Bile duct (tissue), 1 donor: ENCODE results near the gene GPN2.

DNA sequence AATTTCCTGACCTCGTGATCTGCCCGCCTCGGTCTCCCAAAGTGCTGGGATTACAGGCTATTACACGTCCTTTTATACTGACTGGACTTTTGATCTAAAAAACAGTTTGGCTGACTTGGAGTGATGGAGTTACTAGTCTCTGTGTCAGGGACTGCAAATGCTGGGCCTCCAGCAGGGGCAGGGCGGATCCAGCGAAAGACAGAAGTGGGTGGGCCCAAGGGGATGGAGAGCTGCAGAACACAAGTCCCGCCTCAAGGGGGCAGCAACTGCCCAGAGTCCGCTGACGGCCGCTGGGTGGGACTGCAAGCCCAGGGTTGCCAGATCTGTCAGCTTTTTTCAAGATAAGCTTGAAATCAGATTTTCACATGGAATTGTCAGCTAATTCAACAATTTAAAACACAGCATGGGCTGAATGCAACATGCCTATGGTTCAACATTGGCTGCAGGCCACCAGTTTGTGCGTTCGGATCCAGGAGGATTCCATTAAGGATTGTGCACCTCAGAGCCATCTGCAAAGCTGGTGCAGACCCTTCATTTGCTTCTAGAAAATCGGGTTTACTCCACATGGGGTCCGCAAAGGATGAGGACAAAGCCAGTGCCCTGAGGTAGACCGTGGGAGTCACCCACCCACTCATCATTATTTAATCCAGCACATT is 10.8 kb downstream of the STMN1 start:
- PRO-cap: no peak

DNA sequence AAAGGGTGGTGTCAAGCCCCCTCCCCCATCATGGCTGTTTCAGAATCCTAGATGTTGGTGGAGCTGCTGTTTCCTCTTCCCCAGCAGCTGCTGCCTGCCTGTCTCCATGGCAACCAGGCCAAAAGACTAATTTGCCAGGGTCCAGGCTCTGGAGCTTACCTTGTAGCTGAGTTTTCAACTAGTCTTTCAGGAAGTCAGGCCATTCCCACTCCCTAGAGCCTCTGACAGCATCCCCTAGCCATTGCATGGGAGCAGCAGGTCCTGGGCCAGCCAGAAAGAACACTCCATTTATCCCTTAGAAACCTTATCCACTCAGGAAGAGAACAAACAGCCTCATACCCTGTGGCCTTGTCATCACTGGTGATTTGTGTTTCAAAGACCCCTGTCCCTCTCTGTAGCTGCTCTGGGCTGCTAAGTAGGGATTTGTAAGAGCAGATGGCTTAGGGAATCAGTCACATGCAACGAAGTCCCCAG is 21.4 kb upstream of the STMN1 start:
- PRO-cap: no peak

DNA sequence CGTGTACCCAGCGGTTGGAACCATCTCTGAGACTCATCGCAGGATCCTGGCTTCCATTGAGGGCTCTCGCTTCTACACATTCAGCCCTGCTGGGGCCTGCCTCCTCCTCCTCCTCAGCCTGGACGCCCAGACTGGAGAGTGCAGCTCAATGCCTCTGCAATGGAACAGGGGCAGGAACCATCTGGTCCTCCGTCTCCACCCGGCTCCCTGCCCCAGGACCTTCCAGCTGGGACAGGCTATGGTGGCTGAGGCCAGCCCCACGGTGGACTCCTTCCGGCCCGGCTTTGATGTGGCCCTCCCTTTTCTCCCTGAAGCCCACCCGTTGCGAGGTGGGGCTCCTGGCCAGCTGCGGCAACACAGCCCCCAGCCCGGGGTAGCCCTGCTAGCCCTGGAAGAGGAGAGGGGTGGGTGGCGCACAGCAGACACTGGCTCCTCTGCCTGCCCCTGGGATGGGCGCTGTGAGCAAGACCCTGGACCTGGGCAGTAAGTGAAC is 1.4 kb downstream of the EXTL1 start:
- PRO-cap: no peak

- PRO-cap: no peak
These were observed 6.9 kb downstream of the EXTL1 start for GRCh38 chr1:26028353-26028906.

DNA sequence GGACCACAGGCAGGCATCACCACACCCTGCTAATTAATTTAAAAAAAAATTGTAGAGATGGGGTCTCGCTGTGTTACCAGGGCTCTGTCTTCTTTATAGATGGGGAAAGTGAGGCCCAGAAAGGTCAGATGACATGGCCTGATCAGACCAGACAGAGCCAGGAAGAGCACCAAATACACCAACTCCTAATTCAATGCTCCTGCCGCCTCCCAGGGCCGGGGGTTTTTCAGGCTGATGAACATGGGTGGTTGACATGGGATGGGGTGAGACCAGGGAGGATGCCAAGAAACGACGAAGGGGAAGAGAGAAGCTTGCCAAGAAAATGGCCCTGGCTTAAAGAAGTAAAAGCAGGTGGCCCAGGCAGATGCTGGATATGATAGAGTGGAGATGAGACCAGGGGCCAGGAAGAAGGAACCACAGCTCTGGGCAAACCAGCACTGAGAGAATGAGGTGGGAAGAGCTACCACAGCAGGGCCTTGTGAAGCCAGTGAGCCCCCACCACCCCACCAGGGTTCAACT is 8.2 kb downstream of the SH3BGRL3 start:
- PRO-cap: no peak

GRCh38 chr1:26288985-26290214 is 9.5 kb downstream of the SH3BGRL3 start:
- PRO-cap: no peak

- PRO-cap: no peak
These were observed 10.9 kb downstream of the SH3BGRL3 start for GRCh38 chr1:26290593-26291312.

DNA sequence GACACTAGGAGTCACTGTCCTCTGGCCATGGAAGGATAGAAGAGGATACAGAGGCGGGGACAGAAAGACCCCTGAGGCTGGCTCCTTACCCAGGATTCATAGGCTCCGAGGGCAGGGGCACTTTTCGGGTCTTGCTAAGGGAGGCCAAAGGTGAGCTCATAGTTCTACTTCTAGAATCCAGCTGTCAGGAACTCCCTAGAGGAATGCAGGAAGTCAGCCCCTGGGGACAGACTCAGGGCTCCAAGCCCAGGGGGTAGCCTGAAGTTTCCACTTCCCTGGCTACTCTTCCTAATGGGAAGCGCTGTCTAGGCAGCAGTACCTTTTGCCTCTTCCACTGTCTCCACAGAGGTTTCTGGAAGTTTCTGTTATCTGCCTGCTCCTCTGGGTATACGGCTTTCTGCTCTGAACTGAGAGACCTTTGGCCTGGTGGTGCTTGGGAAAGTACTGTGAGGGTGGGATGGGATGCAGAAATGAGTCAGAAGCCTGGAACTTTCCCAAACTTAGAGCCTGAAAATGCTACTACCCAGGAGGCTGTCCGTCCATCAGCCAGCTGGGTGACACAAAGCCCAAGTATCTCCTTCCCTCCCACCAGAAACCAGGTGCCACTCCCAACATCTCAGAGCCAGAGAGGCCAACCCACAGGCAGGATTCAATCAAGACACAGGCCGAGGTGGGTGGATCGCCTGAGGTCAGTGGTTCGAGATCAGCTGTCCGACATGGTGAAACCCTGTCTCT is 3.5 kb downstream of the UBXN11 start:
- PRO-cap: no peak

DNA sequence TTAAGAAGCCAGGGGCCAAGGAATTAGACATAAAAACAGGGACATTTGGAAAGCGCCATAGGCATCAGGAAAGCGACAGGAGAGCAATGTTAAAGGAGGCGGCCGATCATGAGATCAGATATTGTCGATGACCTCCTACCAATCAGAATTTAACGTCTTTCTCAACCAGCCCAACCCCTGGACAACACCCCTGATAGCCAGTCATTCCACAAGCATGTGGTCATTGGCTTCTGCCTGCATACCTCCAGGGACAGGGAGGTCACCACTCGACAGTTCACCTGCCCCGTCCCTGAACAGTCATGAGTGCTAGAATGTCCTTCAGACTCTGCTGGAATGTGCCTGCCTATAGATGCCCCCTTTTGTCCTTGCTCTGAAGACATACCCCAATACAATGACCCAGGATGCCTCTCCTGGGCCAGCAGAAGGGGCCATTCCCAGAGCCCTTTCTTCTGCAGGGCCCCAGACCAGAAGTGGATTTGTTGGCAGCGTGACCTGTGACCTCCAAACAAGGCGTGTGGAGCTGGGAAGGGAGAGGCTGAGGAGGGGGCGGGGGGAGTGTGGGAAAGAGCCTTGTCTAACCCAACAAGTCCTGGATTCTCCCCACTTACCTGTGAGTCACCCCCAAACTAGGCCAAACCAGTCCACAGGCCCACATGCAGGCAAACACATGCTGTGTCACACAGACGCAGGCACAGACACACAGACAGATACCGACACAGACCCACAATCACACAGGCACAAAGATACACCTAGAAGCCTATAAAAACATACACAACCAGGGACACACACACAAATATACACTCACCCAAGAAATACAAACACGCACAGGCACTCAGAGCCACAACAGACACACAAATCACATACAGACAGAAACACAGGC is 2.2 kb downstream of the CRYBG2 start:
- PRO-cap: bidirectional peak, plus-strand start at position 269 of the sequence, minus-strand start at position 88 of the sequence; unidirectional peak, plus-strand start at position 688 of the sequence

DNA sequence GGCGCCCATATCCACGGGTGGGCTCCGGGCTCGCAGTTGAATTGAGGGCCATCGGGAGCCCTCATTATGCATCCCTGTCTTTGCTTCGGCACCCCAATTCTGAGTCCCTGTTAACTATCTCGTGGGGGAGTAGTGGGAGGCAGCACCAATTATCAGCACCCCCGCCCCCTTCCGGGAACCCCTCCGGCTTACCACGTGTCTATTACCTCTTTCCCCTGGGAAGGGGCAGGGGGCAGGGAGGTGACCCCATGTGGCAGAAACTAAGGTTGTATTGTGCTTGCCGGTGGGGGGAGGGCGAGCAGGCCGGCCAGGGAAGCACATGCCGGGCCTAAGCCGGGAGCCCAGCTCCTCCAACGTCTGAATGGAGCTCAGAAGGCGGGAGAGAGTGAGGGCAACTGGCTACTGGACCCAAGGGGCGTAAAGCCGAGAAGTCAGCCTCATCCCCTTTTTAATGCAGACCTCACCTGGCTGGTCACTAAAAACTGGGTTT is 1.1 kb downstream of the LIN28A start:
- PRO-cap: no peak

DNA sequence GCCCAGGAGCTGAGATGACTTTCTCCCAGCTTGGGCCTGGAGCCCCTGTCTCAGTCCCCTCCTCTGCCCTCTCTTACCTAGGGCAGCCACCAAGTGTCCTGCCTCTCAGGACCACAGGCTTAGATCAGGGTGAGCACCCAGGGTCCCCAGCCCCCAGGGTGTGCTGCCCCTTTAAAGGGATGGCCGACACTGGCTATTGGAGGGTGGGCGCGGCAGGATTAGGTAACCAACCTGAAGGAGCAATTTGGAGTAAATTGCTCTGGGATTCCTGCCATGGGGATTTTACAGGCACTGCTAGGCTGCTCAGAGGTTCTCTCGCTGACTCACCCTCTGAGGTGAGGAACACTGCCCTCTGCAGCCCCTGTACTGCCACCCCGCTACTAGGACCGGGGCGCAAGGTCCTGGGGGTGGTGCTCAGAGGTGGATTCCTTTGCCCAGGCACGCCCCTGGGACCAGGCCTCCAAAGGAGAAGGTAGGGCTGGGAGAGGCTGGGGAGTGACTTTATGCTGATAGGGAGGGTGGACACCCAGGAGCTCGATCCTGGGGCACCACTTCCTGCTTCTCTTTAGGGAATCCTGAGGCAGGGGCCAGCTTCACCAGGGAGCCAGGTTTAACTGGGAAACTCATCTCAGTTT is 1.5 kb downstream of the RPS6KA1 start:
- PRO-cap: bidirectional peak, plus-strand start at position 504 of the sequence, minus-strand start at position 354 of the sequence

DNA sequence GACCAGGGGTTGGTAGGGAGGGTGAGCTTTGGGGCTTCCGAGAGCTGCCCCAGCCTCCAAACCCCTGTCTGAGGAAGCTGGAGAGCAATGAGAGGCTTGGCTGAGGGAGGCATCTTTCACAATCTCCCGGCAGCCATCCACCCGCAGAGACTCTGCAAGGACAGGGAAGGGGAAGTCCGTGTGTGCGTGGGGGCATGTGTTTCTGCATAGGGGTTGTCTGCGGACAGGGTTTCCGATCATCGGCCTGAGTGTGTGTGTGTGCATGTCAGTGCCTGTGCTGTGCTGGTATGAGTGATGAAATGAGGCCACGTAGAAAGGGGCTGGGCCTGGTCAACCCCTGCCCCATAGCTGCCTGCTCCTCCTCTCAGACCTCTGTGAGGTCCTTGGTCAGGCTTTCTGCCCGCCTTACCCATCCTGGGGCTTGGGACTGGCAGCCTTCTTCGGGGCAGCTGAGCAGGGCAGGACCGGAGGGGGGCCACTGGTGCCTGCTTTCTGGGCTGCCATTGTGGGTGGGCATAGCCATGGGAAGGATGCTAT is 12.7 kb downstream of the RPS6KA1 start:
- PRO-cap: bidirectional peak, plus-strand start at position 375 of the sequence, minus-strand start at position 154 of the sequence

DNA sequence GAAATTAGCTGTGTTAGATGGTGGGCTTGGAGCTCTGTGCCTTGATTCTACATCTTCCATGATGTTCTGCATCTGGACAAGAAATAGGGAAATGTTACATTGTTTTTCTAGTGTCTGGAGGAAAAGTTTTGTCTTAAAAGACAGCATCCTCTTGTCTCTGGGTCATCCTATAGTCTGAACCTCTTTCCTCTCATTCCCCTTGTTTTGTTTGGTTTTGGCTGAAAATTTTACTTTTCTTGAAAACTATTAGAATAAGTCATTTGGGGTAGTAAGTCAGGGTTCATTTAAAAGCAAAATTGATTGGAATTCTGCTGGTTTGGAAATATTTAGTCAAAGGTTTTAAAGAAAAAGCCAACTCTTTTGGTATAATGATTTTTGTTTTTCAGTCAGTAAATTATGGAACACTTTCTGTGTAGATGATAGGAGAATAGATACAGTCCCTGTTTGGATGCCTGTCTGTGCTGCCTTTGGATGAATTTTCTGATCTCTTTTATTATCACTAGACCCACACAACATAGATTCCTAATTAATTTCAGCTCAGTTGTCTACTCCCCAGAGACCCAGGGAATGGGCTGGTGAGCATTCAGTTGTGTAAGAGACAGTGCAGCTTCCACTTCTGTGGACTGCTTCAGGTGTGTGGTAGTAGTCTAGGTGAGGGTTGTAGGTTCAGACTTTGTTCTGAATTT is 3.8 kb downstream of the ARID1A start:
- PRO-cap: no peak

- PRO-cap: no peak
These were observed 43.9 kb upstream of the PIGV start for GRCh38 chr1:26743411-26744748.

GRCh38 chr1:26760748-26761366 is 26.9 kb upstream of the PIGV start:
- PRO-cap: no peak

DNA sequence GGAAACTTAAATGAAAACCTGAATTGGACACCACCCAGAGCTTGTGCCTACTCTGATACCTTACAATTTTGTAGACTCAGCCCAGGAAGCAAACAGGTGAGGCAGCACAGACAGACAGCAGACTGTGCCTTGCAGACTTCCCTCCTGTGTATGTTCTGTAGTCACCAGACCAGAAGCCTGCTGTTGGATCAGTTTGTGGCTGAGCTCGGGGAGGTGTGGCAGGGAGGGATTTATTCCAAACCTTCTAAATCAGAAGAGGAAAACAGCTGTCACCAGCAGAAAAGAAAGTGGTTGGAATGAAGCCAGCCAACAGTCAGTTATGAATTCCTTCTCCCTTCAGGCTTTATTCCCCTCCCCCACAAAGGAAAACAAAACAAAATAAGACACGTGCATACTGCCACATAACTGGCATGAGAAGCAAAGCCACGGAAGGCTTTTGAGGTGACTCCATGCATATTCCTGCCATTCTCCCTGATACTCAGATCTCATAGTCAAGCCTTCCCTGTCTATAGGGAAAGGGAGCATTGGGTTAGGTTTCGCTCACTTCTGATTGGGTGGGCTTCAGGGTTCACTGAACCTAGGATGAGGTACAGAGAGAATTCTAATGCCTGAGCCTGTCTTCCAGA is 19.0 kb upstream of the PIGV start:
- PRO-cap: no peak

DNA sequence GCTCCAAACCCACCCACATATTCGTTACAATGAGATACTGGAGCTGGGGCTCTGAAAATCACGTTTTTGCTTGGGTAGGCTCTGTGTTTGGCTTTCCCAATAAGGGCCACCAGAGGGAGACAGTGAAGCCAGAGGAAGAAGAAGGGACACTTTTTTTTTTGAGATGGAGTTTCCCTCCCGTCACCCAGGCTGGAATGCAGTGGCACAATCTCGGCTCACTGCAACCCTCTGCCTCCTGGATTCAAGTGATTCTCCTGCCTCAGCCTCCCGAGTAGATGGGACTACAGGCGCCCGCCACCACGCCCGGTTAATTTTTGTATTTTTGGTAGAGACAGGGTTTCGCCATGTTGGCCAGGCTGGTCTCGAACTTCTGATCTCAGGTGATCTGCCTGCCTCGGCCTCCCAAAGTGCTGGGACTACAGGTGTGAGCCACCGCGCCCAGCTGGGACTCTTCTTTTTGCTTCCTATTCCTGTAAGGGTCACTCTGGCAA is 16.3 kb upstream of the ZDHHC18 start:
- PRO-cap: no peak

DNA sequence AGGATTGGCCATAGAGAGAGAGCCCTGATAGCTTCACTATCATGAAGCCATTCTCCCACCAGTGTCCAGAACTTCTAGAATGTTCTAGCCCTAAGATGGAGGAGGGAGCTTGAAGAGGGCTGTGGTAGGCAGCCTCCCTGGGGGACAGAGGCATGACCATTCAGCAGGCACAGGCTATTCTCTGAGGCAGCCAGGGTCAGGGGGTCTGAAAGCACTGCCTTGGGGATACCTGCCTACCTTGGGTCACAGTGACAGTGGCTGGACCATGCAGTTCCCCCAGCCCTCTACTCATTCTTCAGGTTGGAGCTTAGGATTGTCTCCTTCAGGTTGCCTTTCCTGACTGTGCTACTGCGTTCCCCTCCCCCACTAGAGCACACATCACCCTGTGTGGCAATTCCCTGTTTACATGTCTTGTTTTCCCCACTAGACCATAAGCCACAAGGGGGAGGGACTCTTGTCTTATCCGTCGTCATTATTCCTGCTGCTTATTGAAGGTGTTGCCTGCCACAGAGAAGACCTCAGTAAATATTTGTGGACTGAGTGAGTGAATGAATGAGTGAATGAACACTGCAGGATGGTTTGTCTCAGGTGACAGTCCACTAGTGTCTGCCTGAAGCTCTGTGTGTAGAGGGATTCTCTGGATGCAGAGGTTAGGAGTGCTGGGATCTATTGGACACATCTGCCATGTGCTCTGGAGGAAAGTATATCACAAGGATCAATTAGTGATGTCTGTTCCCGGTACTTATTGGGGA is 5.2 kb downstream of the ZDHHC18 start:
- PRO-cap: no peak

GRCh38 chr1:26890186-26890981 is at the start of gene GPN2:
TSS of gene GPN2 (minus strand) at chr1:26890283.
- PRO-cap: bidirectional peak, plus-strand start at chr1:26890359, minus-strand start at chr1:26890274

GRCh38 chr1:27004737-27005213 is 7.9 kb downstream of the TENT5B start:
- PRO-cap: no peak